ENCODE measurements around the gene CENPX.

DNA sequence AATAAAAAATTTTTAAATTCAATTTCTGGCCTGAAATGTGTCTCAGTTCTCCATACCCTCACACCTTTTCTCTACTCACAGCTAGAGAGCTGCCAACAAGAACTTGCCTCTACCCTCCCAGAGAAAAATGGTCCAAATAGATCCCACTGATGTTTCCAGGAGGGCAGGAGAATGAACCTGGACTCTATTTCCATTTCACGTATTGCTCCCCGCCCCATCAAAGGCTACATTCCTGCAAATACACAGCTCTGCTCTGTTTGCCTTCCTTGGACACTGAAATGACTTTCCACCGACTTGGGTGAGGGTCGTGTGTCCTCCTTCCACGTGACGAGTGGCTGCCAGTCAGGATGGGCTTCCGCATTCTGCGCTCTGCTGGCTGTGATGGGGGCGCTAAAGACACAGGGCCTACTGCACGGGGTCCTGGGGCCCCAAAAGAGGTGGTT, 21.5 kb upstream of the FAAP100 start:
- RRBS = no CpG with 5 or more reads among the region's 10 CpGs

- RRBS = no CpG with 5 or more reads among the region's 11 CpGs
These were observed 27.6 kb upstream of the FAAP100 start for GRCh38 chr17:81579620-81580306.

DNA sequence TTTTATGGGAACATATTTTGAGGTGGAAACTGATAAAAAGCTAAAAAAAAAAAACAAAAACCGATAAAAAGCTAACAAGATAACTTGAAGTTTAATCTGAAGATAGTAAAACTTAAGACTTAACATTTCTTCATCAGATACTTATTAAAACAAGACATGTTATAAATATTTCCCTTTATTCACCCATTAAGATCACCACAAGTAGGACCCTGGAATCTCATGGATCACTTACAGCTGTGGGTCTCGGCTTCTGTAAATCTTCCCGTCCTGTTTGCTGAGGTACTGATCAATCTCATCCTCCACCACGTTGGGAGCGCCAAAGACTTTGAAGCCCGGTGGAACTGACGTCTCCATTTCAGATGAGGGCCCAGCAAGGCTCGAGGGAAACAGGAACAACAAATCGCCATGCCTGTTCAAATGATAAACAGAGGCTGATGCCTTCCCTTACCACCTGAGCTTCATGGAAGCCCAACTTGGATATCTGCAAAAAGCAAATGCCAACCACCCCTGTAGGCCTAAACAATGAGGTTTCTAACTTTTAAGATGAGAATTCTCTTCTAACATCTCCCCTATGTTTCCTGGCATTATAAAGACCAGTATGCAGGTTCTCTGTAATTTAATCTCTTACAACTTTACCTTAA, 23.7 kb downstream of the NPLOC4 start:
- RRBS = no CpG with 5 or more reads among the region's 9 CpGs

DNA sequence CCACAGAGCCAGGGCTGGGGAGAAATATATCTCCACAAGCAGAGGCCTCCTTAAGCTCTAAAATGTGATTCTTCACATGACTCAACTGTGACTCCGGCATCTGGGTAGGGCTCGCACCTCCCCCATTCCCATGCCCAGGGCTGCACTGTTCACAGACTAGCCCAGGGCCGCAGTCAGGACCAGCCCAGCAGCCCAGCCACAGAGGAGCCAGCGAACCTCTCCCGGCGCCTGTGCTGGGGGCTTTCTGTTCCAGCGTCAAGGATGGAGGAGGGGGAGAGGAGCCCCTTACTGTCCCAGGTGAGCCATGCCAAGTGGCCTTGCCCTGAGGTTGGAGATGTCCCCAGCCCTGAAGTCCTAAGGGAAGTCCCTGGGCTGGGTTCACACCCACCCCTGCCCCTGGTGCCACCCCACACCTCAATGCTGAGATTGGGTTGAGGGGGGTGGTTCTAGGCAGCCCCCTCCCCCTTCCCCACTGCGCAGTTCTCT, 5.2 kb downstream of the TSPAN10 start:
- RRBS = no CpG with 5 or more reads among the region's 8 CpGs

DNA sequence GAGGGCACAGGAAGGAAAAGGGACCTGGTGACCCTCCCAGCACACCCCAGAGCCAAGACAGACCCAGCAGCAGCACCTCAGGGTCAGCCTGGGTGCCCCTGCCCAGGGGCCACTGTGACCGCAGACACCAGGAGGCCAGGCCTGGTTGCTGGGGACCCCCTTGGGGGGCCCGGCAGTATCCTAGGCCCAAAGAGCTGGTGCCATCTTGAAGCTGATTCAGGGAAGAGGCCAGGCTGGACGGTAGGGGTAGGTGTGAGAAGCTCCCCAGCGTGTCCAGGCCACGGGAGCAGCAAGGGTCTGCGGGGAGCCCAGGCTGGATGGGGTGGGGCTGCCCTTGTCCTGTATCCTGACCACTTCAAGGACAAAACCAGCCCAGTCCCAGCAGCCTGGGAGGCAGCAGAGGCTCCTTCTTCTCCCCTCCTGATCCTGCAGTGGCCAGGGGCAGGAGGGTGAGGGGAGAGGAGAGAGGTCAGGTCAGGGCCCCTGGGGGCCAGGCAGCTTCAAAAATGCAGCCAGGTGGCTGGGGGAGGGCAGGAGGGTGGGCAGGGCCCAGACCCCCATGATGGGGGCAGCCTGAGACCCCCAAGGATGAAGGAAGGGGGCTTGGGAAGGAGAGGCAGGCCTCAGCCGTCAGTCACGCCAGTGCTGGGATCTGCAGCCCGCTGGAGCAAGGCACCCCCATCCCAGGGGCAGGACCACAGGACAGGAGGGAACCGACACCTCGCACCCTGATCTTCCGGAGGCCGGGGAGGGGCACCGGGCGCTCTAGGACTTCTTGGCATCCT, 10.4 kb downstream of the MCRIP1 start:
- RRBS = no CpG with 5 or more reads among the region's 15 CpGs

- RRBS = no CpG with 5 or more reads among the region's 7 CpGs
These were observed 2.9 kb upstream of the P4HB start for GRCh38 chr17:81863106-81863777.

GRCh38 chr17:81915294-81916225, 2.4 kb downstream of the SIRT7 start:
- RRBS = 100% methylated on average over 6 of the region's 27 CpGs

DNA sequence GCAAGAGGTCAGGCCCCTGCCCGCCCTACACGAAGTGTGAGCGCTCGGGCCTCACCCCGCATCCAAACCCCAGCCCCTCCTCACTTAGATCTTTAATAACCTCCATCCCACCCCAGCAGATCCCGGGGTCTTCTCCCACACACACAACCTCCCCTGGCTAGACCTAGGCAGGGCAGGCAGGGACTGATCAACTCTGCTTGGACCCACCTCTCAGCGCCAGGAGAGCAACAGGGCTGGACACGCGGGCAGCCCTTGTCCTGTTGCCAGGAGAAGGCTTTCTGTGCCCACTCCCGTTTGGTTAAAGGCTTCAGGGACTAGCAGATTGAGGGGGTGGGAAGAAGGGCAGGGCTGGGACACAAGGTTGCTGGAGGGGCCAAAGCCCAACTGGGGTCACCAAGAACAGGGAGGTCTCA, 477 bp upstream of the SIRT7 start:
- RRBS = no CpG with 5 or more reads among the region's 10 CpGs

- RRBS = no CpG with 5 or more reads among the region's 26 CpGs
These were observed 1.2 kb upstream of the MAFG start for GRCh38 chr17:81928666-81929118.

- RRBS = 2% methylated on average over 22 of the region's 39 CpGs
These were observed at the start of gene CENPX for GRCh38 chr17:82022772-82023156. Gene CENPX, minus strand, starts transcription at chr17:82022878.

GRCh38 chr17:82060587-82060978, 5.0 kb downstream of the DUS1L start:
- RRBS = 78% methylated on average over 3 of the region's 11 CpGs

- RRBS = 42% methylated on average over 13 of the region's 51 CpGs
These were observed 1.2 kb downstream of the DUS1L start for GRCh38 chr17:82063974-82065247.

- RRBS = no CpG with 5 or more reads among the region's 6 CpGs
These were observed 3.2 kb upstream of the FASN start for GRCh38 chr17:82101261-82101608.

GRCh38 chr17:82108401-82108823, 10.4 kb upstream of the FASN start:
- RRBS = 86% methylated on average over 2 of the region's 14 CpGs

DNA sequence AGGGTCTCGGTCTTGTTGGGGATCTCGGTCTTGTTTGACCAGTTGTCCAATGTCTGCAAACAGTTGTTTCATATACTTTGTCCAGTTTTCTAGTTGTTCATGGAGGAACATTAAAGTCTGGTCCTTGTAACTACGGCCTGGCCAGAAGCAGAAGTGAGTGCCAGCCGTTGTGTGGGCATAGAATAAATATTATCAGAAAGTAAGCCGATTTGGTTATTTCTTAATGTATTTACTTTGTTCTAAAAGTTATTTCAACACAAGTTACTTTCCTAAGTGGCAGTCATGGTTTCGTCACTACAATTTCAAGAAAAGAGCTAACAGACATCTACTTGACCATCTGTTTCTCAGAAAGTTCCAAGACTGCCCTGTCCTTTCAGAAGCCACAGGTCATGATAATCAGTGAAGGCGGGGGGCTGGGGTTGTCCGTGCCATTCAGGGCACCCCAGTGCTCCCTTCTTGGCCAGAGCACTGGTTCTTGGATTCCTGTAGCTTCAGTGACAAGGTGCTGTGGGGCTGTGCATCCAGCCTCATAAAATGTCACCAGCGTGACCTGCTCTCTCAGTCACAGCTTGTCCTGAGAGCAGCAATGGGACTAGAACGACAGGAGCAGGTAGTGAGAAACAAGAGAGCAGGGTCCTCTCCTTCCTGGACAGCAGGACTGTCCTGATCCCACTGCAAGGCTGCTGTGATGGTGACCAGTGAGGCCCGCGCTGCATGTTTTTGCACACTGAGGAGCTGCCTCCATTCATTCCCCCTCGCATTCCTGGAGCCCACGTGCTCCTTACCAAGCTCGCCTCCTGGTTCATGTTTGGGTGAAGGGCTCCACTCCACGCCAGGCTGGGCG, 15.0 kb upstream of the FASN start:
- RRBS = no CpG with 5 or more reads among the region's 17 CpGs

- RRBS = no CpG with 5 or more reads among the region's 8 CpGs
These were observed 19.0 kb upstream of the FASN start for GRCh38 chr17:82117072-82117432.

- RRBS = 70% methylated on average over 4 of the region's 47 CpGs
These were observed 28.8 kb upstream of the FASN start for GRCh38 chr17:82126510-82127535.

GRCh38 chr17:82237280-82237985, 8.6 kb downstream of the SLC16A3 start:
- RRBS = no CpG with 5 or more reads among the region's 68 CpGs

DNA sequence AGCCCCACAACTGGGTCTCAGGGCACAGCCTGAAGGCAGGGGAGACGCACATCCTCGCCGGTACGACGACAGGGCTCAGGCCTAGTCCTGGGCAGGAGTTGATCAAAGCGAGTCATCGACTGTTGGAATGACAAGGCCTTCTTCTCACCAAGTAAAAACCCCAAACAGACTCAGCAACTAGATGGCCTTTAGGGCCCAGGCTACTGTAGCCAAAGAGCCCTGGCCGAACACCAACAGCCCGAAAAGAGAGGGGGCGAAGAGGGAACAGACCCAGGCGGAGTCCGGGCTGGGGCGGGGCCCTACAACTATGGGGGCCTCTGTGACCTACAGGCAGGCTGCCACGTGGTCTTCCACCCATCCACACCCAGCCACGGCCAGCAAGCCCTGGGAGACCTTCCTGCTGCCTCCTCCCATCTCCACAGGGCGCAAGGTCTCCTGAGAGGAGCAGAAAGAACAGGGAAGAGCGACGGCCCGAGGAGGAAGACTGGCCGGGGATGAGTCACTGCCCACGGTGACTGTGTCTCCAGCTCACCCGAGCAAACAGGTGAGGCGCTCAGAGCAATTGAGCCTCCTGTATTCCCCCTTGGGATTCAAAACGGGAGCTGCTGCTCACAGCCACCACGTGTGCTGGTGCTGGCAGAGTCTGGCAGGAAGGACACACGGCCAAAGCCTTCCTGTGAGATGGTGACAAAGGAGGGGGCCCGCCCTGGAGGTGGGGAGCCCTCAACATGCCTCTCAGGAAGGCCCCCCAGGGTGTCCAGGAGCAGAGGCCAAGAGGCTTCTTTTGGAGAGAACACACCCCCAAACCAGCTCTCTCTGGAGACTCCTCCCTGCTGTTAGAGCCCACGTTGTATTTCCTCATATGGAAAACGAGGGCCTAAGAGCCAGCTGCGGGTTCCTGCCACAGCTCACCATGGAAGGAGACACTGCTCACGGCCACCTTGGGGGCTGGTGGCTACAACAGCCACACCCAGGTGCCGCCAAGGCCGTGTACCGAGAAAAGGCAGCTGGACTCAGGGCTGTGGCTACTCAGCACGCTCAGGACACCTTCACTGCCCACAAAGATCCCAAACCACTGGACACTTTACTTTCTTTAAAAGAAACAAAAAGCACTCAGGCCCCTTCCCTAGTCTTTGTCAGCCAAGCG, 17.9 kb downstream of the SLC16A3 start:
- RRBS = no CpG with 5 or more reads among the region's 36 CpGs

GRCh38 chr17:82262296-82263035, 11.0 kb downstream of the CSNK1D start:
- RRBS = no CpG with 5 or more reads among the region's 12 CpGs